Right cardiac atrium (tissue), 1 donor: Measurements from ENCODE around the genes TAAR8 and EYA4.

- PRO-cap = no peak
These were observed 3.4 kb upstream of the CCN2 start for GRCh38 chr6:131954488-131955069.

- PRO-cap = no peak
These were observed 25.4 kb upstream of the CCN2 start for GRCh38 chr6:131976485-131976967.

DNA sequence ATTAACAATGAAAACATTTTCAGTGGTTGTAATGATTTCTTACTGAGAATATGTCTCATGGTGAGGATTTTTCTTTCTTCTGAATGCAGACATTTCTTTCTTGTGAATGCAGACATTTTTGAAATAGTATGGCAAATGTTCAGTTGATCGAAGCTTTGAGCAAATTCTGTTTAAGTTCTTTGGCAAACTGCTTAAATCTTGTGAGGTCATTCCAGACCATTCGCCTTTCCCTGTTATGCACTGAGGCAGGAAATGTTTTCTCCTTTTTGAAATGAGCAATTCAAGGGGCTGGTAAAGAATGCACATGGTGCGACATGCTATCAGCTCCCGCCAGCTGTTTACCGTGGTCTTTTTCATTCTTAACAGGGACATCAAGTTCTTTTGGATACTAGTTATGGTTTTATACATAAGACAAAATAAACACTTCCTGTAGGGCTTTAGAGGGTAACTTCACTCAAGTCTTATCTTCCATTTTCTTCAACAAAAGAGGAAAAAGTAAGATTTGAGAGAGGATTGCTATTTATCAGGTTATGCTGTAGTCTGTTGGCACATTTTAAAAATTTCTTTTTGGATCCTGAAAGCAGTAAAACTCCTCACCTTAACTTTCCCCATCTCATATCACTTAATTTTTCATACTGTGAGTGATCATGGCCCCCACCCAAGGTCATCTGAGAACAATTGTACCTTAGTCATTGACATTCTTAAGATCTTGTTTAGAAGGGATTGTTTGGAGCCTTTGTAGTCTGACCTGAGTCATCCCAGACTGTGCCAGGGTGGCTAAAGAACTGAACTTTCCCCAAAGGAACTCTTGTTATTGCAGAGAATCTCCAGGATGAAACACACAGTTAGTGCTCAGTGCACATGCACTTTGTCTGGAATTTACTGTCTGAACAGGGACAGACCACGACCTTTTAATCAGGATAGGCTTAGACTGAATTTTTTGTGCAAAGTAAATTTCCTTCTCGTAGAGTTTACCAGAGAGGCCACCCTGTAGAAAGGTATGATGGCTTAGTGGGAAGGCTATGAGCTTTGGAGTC, 112.3 kb upstream of the CCN2 start:
- PRO-cap = no peak

- PRO-cap = no peak
These were observed 133.8 kb upstream of the CCN2 start for GRCh38 chr6:132084924-132085329.

DNA sequence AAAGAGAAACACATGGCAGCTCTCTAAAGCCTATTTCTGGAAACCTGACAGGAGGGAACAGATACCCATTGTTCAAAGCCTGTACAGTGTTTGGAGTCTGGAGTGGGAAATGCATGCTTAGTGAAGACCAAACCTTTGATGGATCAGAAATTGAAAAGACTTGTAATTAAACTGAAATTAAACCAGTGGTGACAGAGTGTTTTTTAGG, 171.9 kb upstream of the CCN2 start:
- PRO-cap = no peak

DNA sequence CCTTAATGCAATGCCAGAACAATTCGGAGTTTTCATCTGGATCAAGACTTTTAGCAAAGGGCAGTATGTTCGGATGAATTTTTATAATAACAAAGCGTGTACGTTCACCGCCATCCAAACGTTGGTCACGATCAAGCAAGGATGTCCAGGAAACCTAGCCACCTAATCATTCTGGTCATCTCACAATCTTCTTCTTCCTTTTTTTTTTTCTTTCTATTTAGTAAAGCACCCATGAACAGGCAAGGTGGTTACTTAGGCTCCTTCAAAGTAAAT, 1.1 kb downstream of the MOXD1 start:
- PRO-cap = no peak

DNA sequence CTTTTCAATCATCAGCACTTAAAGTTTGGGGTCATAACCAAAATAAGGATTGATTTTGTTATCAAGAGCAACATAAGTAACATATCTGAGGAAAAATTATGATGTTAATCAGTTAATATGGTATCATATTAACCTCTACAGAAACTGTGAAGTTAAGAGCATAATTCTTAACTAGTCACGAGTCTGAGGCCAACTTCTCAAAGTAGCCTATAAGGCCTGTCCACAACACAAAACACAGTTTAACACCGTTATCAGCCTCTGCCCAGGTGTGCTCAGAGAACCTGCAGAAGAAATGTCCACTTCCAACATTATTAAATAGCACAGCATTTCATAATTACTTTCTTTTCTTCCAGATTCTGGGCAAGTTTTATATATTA, 1.1 kb downstream of the STX7 start:
- PRO-cap = no peak

DNA sequence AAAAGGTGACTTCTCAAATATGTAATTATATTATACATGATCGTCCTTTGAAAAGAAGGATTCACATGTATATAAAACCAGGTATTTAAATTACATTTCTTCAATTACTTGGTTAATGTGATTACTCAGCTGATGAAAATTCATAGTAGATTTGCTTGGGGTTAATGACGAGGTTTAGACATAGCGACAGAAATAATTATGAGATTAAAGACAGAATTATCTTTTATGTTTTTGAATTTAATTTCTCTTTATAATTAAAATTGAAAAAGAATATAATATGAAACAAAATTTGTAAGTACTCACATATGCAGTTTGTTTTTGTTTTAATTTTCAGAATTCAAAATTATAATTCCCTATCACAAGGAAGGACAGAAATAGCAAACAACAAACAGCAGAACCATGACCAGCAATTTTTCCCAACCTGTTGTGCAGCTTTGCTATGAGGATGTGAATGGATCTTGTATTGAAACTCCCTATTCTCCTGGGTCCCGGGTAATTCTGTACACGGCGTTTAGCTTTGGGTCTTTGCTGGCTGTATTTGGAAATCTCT, at the start of gene TAAR8:
Gene TAAR8 (plus strand): TSS at position 379 of the 550 bp plus-strand sequence.
- PRO-cap = no peak

DNA sequence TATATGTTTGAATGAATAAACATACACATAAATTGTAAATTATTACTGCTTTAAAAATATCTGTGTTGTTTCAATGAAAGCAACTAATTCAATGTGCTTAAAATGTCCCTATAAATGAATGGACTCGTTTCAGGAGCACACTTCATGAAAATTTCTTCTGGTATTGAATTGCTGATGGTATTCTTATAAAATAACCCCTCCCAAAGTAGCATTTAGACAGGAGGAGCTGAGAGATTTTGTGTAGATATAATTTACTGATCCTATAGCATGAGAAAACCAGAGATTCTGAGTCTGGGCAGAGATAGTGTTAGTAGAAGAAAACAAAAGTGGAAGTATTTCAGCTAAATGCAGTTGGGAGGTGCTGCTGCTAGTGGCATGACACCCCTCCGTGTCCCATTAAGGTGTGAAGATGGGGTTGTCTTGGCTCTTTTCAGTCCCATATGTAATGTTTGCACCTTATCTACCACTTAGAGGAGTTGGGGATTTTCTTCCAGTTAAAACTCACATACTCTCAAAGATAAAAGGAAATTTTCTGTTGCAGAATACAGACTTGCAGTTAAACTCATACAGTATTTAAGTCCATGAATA, 11.7 kb downstream of the TAAR2 start:
- PRO-cap = no peak

GRCh38 chr6:132716292-132716675, 2.4 kb upstream of the VNN1 start:
- PRO-cap = no peak

DNA sequence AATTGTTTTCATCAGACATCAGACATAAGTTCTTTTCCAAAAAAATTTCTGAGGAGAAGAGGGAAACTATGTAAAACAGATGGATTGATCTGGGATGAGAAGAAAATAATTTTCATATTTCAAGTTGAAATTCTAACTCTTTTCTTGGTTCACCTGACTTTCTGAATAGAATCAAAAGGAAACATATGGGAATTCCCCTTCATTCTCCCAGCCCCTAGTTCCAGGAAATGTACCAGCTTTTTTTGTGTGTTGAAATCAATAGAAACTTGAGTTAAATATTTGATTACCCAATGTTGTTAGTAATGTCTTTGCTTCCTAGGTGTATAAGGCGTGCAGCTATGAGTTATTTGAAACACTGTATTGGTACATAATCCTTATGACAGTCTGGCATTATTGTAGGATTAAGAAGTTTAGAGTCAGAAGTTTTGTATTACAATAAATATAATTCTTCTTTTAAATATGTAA, 21.5 kb downstream of the VNN2 start:
- PRO-cap = no peak

DNA sequence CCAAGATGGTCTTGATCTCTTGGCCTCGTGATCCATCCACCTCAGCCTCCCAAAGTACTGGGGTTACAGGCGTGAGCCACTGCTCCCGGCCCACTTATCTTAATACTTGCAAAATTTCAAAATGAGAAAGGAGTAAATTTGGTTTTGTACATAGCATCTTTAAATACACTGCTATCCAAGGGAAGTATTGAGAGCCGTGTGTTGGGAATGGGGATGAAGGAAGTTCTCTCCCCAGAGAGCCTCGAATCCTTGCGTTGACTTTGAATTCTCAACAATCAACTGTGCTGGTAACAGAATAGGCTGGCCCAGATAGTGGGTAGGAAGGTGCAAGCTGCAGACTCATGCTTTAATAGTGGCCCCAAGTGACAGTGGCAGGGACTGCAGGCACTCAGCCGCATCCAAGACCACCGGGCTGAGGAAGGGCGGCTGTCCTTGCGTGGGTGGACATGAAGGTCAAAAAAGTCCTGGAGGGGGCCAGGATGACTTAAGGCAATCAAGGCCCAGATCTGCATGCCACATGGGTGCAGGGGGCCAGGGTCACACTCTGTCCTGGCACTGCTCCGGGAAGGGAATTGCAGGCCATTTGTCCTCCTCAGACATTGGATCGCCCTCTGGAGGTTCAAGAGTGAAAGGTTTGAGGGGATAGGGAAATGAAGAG, 10.2 kb upstream of the VNN2 start:
- PRO-cap = no peak

- PRO-cap = no peak
These were observed 4.4 kb downstream of the RPS12 start for GRCh38 chr6:132818618-132819286.

- PRO-cap = no peak
These were observed 6.5 kb downstream of the RPS12 start for GRCh38 chr6:132820813-132821386.

- PRO-cap = no peak
These were observed 7.1 kb downstream of the RPS12 start for GRCh38 chr6:132821426-132821922.

DNA sequence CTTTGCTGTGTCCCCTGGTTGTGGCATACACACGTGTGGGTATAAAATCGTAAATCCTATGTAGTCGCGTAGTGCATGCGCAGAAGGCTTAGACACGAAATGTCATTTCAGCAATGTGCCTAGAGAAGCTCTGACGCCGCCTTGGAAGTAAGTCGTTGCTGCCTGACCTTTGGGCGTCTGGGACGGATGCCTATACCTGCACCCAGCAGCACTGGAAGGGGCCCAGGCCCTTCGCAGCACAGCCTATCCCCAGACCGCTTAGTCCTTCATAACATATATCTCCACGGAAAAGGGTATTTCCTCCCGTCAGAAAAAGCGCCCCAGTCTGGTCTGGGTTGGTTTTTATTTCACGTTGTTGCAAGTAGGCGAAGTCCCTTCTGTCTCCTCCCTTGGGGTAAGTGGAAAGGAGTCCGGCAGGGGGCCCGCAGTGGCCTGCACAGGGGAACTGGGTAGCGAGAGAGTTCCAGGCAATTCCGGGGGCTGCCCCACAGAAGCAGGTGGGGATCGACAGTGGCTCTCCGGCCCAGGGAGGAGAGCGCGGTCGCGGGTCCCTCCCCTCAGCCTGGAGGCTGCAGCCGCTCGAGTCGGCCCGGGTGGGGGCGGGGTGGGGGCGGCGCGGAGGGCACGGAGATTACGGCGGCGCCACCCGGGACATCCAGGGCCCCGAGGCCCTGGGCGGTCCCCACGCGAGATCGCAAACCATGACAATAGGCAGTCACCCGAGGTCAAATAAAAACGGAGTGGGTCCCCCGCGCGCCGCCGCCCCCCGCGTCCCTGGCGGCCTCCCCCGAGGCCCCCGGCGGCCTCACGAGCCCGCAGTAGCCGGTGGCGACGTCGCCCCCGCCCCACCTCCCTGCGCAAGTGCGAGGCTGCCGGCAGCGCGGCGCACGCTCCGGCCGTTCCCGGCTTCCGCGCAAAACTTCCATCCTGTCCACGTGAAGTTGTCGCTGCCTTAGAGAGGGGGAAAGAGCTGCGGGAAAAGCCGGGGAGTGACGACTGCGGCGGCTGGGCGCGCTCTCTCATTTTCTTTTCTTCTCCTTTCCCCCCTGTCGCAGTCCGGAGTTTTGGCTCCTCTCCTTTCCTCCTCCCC, at the start of gene EYA4:
Gene EYA4 (plus strand): TSS at position 914 of the 1,090 bp plus-strand sequence.
- PRO-cap = unidirectional peak, plus-strand start at position 470 of the sequence; bidirectional peak, plus-strand start at position 630 of the sequence, minus-strand start at position 581 of the sequence; bidirectional peak, plus-strand start at position 955 of the sequence, minus-strand start at position 863 of the sequence

GRCh38 chr6:133837069-133837385, 51.9 kb upstream of the TCF21 start:
- PRO-cap = no peak

- PRO-cap = no peak
These were observed 6.0 kb downstream of the TCF21 start for GRCh38 chr6:133894866-133895383.

- PRO-cap = no peak
These were observed 39.1 kb downstream of the TBPL1 start for GRCh38 chr6:133991805-133992855.

DNA sequence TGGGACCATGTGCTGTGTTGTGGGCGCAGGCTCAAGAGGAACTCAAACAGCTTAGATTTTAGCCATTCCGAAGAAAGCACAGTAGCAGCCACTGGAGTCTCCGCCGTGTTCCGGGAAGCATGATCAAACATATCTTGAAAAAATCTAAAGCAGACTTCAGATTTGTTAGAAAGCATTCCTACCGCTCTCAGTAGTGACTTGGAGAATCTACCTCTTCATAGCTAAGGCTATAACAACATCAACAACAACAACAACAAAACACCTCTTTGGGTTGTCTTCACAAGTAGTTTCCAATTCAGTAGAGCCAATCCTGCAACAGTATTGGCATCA, 6.2 kb downstream of the SGK1 start:
- PRO-cap = no peak